Placental pericyte (primary cell): ENCODE data around the gene PARP12.

GRCh38 chr7:139696555-139696916 lies 81.3 kb downstream of the HIPK2 start:
- CAGE, long polyA plus RNA, result no peak

DNA sequence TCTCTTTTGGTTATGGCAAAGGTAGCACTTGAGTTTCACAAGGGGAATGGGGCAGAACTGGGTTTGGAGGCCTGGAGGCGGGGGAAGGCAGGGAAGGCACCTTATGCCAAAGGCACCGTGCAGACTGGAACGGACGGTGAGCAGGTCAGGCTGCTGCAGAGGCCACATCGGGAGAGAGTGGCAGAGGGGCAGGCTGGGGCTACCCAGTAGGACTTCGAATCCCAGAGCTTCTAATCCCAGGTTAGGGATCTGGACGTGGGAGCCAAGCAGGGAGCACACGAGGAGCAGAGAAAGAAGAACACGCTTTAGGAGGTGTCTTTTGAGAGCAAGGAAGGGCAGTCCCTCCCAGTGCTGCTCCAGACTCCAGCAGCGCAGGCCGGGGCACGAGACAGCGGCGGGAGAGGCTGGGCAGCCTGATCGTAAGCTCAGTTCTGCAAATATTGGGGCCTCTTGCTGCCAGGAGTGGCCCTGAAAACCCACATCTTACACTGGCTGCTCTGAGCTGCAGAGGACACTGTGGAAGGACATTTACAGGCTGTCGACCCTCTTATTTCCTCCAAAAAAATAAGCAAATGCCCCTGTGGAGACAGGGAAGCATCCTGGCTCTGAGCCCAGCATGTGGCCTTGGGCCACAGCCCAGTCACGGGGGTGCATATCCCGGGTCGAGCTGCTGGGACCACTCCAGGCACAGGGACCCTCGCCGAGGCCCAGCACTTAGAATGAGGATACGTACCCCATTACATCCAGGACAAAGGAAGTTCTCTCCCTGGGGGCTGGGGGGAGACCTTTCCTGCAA lies 75.8 kb downstream of the HIPK2 start:
- CAGE, long polyA plus RNA, result no peak

DNA sequence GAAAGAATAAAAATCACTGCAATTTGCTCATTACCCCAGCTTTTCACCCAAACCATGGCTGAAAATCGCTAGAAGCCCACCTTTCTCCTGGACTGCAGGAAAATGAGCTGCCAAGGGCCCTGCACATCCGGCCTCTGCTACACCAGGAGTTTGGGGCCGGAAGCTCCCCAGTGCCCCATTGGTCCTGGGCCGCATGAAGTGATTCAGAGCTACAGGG lies 40.4 kb downstream of the HIPK2 start:
- CAGE, long polyA plus RNA, result no peak

DNA sequence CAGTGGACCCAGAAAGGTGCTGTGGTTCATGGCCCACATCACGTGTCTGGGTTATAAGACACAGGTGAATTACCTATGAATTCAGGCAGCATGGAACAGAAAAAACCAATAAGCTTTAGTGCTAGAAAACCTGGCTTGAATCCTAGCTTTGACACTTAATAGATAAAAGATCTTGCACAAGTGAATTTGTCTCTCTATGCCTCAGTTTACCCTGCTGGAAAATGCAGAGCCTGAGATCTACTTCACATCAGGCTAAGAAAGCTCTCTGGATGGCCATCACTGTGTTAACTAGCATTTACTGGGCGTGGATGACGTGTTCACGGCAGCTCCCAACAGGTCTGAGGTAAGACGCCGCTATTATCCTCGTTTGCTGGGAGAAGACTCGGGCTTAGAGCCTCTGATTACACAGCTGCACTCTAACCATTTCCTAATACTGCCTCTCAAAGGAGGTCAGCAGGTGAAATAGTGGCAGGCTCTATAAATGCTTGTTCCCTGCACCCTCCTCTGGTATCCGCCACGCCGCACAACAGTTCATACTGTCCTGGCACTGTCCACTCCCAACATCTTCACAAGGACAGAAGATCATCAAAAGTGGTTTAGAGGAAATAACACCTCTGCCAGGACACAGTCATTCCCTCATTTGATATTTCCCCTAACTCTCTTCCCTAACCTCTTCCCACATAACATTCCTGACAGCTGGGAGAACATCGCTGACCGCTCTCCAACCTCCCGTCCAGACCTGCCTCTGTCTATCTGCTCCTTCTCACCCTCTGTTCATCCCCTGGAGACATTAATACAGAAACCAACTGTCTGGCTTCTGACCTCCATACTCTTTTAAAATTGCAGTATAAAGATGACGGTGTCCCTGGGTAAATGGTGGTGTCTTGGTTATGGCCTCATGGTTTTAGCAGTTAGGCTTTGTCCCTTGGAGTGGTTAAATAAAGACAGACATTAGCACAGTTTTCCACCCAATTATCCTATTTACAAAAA lies 28.2 kb downstream of the HIPK2 start:
- CAGE, long polyA plus RNA, result no peak

GRCh38 chr7:140024645-140025141 lies 38.1 kb downstream of the PARP12 start:
- CAGE, long polyA plus RNA, result no peak

DNA sequence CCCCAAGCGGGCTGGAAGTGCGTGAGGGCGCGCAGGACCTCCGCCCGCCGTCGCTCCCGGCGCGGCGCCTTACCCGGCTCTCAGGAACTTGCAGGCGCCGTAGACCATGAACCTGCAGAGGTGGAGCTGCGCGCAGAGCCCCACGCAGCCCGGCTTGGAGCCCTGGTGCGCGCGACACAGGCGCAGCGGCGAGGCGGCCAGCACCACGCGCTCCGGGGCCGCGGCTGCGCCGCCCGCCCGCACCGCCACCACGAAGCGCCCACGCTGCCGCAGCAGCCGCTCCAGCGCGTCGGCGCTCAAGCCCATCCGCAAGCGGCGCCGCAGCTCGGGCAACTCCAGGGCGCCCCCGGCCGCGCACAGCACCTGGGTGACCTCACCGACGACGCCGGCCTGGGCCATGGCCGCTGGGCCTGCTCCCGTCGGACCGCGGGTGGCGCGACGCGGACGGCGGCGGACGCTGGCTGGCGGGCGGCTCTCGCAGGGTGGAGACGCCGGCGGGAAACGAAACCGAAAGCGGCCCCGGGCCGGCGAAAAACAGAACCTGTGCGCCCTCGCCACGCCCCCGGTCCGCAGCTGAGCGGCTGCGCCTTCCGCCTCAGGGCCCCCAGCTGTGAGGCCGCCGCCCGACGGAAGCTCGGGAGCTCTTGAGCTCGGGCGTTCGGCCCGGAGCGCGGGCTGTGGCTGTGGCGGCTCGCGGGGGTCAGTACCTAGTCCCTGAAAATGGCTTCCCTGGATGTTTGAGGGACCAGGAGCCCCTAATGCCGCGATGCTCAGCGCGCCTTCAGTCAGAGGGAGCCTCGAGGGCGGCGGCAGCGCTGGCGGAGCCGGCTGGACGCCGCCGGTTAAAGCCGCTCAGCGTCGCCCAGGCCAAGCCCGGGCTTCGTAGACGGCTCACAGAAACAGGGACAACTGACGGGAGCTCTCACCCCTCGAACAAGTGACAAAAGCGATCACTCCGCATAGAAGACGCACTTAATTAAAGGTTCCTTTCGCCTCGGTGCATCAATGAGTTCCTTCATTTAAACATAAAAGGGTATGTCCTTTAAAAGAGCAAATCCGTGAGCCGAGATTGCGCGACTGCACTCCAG lies at the start of gene PARP12:
TSS of gene PARP12 (minus strand) at position 503 of the 1,088 bp plus-strand sequence.
- CAGE, long polyA plus RNA, result no peak

GRCh38 chr7:140170280-140170724 lies 6.5 kb downstream of the KDM7A start:
- CAGE, long polyA plus RNA, result no peak

- CAGE, long polyA plus RNA, result no peak
These were observed 53.5 kb upstream of the KDM7A start for GRCh38 chr7:140230447-140230557.

DNA sequence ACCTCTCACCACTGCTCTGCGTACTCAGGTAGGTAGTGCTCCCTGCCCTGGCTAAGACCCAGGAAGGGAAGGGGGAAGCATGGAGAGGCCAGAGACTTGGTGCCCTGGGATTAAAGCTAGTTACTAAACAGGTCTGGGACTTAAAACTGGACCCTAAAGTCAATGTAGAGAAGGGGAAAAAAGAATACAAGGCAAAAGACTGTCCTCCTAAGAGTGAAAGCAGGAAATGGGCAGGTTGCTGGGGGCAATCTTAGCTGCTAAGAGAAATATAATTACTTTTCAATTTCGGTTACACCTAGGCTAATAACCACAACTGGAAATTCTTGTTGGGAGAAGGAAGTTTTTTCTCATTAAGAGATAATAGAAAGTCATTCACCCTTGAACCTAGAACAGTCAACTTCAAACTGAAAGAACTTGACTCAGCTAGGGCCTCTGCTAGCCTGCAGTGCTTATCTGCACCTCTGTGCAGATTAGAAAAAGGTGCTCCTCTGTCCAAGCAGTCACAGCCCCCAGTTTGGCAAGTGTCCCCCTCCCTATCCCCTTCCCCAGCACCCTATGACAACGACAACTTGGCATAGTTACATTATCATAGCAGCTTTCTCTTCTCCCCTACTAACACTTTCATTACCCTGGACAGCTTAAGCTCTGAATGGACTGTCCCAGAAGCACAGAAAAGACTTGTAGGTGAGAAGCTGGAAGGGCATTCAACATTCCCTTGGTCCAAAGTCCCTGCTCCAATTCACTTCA lies 65.7 kb upstream of the KDM7A start:
- CAGE, long polyA plus RNA, result no peak

- CAGE, long polyA plus RNA, result no peak
These were observed 22.0 kb downstream of the SLC37A3 start for GRCh38 chr7:140376324-140376736.

- CAGE, long polyA plus RNA, result no peak
These were observed 14.2 kb downstream of the DENND2A start for GRCh38 chr7:140625993-140627205.

DNA sequence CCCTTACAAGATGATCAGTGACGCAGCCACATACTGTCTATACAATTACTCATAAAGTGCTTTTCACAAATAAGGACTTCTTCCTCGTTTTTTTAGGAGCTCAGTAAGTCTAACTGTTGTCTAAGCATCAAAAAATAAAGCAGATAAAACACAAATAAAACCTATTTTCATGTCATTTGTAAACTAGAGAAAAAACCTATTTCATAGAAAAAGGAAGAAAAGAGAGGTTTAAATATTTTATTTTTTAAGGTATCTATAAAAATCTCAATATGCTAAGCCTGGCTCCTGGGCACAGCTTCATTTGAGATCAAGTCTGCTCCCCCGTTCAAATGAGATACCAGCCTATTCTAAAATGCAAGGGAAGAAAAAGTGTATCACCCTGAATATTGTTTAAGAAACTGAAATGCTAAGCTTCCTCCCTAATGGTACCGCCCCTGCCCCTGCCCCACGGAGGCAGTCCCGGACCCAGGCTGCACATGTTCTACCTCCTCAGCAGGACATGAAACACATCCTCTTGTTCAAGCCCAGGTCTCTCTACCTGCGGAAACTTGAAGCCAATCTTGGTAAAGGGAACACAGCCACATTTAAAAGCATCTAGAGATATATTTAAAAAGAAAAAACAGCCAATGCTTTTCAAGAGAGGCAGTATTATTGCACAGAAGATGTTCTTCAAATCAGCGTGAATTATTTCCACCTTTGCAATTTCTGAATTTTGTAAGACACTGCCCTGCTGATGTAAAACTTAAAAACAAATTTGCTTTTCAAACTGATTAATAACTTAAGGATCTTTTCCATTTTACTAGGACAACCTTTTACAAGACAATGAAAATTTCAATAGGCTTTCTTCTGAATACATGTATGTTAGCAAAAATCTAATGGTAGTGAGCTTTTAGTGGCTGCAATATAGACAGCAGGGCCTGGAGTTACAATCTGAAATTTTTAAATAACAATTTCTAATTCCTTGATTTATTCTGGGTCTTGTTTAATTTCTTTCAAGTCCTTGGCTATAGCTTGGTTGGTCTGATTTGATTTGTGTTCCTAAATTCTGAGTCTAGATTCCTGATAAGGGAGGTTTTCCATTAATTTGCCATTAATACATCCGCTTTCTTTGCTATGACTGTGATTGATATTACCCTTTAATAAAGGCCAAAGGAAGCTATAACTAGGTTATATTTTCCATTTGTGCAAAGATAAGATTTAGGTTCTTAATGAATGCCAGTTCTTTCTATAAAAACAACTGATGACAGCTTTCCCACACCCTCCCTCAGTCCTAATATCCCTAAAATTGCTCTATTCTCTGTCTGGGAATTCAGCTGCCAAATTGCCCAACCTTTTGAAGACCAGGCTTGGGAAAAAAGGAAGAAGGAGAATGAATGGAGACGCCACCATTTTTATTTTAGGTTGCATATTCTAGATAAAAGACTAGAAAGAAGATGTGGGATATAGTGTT lies 27.8 kb downstream of the NDUFB2 start:
- CAGE, long polyA plus RNA, result no peak

- CAGE, long polyA plus RNA, result no peak
These were observed 86.4 kb downstream of the NDUFB2 start for GRCh38 chr7:140782848-140783437.

- CAGE, long polyA plus RNA, result no peak
These were observed 71.8 kb downstream of the BRAF start for GRCh38 chr7:140852780-140853406.

- CAGE, long polyA plus RNA, result no peak
These were observed 2.7 kb upstream of the TMEM178B start for GRCh38 chr7:141071018-141071736.

GRCh38 chr7:141072955-141073799 lies 687 bp upstream of the TMEM178B start:
- CAGE, long polyA plus RNA, result no peak

DNA sequence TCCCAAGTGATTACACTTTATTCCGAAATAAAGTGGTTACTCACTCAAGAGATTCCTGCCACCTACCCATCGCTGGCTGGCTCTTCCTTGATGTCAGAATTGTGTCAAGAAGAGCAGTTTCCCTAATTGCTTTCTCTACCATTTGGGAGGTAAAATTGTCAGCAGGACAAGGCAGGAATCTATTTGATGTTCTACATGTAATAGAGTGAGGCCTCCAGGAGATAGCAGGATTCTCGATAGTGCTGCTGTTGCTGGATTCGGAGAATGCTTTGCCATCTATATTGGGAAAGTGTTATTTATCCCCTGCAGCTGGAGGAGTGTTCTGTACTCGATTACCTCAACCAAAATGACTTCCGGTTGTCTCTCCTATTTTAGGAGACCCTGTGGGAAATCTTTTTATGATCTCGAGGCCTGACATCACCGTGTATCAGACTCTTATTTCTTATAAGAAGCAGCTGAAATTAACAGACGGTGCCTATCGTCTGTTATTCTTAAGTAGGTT lies 217.1 kb downstream of the TMEM178B start:
- CAGE, long polyA plus RNA, result no peak

DNA sequence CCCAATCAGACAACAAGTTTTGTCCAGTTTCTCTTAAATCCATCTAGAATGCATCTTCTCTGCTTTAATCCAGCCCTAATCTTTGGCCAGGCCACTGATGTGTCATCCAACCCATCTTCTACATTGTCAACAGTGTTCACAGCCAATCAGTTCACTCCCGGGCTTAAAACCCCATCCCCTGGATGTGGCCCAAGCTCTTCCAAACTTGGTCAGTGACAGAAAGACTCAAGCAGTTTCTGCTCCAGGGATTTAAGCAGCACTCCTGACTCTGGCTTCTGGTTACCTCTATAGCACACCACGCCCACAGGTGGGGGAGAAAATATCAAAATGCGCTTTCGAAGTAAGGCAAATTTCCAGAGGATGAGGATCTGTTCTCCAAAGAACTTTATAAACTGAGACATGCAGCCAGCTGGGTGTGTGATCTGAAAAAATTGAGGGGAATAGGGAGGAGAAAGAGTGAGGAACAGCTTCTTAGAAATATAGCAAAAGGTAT lies 35.9 kb downstream of the DENND11 start:
- CAGE, long polyA plus RNA, result no peak

DNA sequence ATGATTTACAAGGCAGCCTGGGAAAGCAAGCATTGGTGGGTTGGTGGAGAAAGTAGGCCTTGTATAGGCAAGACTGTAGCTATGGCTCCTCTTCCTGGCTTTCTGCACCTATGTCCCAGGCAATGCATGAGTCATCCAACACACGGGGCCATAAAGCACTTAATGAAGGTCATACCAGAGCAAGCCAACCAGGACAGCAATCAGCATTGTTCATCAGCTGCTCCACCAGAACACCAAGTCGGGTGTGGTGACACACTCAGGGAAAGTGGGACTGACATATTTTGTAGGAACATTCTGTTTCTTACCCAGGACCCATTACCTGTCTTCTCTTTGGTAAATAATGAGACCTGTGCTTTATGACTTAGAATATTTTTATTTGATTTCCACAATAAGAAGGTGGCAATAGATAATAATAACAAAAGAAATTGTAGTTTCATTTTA lies 5.9 kb downstream of the MGAM start:
- CAGE, long polyA plus RNA, result no peak

- CAGE, long polyA plus RNA, result no peak
These were observed 6.8 kb upstream of the MGAM2 start for GRCh38 chr7:142104624-142105278.